LUHMES (cell line): ENCODE results near the gene GAB1.

DNA sequence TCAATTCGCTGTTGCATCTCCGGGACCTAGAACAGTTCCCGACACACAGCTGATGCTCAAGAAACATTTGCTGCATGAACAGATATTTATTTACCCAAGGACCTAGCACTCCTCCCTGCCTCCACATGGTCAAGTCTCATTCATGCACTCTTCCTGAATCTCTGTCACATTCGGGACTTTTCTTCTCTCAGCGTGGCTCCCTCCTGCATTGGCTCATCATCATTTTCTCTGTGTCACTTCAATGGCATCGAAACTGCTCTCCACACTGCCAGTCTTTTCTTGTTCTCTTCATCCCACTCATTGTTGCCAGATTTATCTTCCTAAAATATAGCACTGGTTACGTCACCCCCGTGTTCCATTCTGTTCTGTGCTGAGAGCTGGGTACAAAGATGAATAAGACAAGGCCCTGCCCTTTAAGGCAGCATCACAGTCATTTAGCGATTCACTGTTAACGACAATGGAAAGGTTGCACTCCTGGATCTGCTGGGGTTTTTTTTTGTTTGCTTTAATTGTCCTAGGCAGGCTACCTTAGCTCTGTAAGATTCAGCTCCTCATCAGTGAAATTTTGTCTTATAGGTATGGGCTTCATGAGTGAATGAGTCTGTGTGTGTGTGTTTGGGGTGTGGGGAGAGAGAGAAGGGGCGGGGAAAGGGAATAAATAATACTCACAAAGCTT lies 174.4 kb upstream of the TBC1D9 start:
- PRO-cap = no peak

DNA sequence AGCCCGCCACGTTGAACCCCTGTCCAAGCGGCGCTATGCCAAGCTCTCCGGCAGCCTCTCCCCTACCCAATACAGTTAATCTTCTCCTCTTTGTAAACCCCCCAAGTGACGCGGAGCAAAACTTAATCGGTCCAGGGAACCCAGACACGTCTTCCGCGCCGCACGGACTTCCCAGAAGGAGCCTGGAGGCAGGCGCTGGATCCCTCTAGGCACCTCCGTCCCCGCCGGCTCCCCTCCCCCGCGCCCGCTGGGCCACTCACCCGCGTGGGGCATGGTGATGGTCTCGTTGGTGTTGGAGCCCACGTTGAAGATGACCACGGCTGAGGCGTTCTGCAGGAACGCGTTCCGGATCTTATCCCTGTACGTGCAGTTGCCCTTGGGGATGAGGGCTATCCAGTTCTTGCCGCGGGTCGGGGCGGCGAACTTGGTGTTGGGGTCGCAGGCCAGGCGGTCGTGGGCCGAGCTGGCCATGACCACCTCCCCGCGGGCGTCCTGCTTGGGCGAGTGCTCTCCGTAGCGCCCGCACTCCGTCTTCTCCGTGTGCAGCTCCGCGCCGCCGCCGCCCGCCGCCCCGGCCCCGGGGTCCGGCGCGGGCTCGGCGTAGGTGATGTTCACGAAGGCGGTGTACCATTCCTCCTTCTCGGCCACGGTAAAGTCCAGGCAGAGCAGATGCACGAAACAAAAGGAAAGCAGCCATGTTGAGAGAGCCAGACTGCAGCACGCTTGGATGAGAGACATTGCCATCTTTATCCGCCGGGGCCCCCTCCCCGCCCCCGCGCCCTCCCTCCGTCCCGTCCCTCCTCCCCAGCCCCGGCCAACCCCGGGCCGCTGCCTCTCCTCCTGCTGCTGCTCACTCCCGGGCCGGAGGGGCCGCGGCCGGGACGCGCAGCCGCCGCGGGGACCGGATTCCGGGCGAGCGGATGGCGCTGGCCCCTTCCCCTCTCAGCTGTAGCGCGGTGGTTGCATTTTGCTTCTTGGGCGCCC lies 912 bp downstream of the RNF150 start:
- PRO-cap = bidirectional peak, plus-strand start at position 852 of the sequence, minus-strand start at position 748 of the sequence

- PRO-cap = no peak
Measured at GRCh38 chr4:141657881-141658456, 21.6 kb downstream of the IL15 start.

GRCh38 chr4:142128517-142128988 lies 492.2 kb downstream of the IL15 start:
- PRO-cap = no peak

GRCh38 chr4:142198516-142198888 lies 562.1 kb downstream of the IL15 start:
- PRO-cap = no peak

GRCh38 chr4:142402825-142403256 lies 443.3 kb downstream of the INPP4B start:
- PRO-cap = no peak

DNA sequence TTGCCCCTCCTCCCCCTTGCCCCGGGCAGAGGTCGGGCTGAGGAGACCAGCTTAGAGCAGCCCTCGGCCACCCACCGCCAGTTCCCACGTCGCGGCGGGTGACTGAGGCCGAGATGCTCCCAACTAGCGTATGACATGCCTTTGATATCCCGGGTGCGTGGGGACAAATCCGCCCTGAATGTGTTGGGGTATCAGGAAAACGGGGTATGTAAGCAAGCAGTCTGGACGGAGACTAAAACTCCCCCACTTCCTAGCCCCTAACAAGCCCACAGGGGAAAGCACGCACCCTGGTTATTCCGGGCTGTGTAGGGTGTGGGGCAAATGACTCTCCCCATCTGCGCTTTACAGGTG lies 963 bp upstream of the INPP4B start:
- PRO-cap = no peak

DNA sequence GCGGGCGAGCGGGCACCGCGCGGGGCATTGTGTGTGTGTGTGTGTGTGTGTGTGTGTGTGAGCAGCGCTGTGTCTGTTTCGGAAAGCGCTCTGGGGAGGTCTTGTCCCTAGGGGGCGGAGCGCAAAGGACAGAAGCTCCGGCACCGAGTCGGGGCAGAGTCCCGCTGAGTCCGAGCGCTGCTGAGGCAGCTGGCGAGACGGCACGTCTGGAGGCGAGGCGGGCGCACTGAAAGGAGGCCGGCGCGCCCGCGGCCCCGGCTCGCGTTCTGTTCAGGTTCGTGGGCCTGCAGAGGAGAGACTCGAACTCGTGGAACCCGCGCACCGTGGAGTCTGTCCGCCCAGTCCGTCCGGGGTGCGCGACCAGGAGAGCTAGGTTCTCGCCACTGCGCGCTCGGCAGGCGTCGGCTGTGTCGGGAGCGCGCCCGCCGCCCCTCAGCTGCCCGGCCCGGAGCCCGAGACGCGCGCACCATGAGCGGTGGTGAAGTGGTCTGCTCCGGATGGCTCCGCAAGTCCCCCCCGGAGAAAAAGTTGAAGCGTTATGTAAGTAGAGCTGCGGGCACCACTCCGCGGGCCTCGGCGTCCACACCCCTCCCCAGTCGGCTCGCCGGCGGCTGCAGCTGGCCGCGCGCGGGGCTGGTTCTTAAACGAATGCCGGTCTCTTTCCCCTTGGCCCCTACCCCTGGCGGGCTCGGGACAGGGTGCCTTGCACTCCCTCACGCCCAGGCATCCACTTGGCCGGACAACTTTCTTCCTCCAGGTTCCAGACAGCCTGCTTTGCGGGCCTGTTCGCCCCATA lies at the start of gene GAB1:
GAB1 (plus strand) TSS at position 156 of the 796 bp plus-strand sequence.
- PRO-cap = bidirectional peak, plus-strand start at position 155 of the sequence, minus-strand start outside the sequence

- PRO-cap = no peak
Measured at GRCh38 chr4:143358830-143359357, 22.2 kb downstream of the GAB1 start.

- PRO-cap = no peak
Measured at GRCh38 chr4:143420244-143420643, 83.6 kb downstream of the GAB1 start.

GRCh38 chr4:143700020-143700321 lies 504 bp downstream of the FREM3 start:
- PRO-cap = no peak

DNA sequence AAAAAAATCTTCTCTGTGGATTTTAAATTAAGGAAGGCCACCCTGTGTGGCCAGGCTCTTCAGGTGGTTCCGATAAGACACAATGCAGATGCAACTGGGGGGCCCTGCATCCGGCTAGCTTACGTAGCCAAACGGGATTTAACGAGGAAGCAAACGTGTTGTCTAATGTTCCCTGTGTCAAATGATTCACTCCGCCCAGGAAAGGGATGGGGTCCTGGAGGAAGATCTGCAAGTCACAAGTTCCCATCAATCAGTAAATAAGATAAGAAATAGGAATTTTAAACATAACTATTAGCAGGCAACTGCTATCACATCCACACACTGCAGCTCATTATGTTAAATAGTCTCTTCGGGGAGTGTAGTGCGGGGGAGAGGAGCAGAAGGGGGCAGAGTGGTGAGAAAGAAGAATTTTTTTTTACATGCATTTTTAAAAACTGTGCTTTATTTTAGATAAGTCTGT lies 216.5 kb upstream of the GYPA start:
- PRO-cap = no peak

GRCh38 chr4:144647596-144648551 lies 1.9 kb downstream of the HHIP start:
- PRO-cap = no peak

GRCh38 chr4:144808709-144809895 lies 163.1 kb downstream of the HHIP start:
- PRO-cap = no peak

DNA sequence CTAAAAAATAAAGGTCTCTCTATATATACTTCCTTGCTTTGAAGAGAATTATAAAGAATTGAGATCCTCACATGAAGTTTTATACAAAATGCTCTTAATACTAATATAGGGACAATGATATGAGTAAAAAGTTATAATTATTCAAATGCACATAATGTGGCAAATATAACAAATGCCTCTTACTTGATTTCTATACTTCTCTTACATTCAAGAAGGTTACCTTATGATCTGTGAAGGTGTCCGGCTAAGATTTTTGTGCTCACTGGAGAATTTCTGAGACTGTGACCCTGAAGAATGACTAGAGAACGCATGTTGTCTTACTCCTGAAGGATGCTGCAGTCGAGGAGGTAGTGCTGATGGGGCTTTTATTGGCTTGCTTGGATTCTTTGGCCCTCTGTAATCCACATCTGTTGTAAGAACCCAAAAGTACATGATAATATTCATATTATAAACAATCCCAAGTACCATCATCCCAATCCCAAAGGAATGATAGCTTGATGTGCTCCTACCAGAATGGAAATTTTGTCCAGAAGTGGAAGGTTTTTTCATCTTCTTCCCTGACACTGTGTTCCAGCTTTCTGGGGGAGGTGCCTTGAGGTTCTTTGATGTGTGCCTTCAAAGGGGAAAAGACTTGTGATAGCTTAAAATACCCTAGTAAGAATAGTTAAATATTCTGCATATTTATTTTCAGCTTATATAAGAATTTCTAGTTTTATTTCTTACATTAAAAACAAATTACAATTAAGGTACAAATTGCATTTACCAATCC lies 29.9 kb downstream of the OTUD4 start:
- PRO-cap = no peak

DNA sequence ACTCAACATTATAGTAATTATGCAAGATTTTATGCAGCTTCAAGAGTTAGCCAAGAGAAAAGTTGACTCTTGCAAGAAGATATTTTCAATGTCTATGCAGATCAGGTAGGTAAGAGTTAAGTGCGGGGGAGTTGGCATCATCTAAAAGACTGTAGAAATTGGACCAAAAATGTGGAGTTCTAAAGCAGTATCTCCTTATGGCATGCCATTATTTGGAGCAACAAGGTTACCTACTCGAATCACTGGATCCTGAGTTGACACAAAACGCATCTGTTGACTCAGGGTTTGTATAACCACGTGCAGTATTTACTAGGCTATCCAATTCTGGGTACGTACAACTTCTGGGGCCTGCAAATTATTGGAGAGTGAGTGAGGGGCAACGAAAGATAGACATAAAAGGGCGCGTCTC lies 662 bp upstream of the SMAD1 start:
- PRO-cap = unidirectional peak, plus-strand start at position 320 of the sequence

DNA sequence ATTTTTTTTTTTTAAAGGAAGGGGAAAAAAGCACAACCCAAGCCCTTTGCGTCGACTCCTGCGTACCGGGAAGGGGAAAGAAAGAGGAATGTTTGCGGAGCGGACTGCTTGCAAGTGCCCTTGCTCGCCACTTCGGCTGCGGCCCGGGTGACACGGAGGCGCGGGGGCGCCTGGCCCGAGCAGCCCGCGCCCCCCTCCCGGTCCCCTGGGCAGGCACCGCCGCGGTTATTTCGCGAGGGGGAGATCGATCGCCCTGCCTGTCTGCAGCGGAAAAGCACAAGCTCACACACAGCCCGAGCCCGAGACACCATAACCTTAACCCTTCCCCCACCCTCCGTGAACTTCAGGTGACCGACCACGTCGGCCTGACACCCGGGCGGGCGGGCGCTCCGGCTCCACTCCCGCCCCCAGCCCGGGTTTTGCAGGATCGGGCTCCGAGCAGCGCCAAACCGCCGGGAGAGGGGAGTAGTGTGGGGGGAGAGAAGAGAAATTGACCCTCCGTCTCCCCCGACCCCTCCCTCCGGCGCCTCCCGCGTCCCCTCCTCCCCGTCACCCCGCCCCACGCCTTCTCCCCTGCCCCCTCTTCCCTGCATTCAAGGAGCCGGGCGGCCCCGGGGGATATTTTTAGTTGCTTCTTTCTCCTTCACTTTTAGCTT lies 2.1 kb downstream of the ZNF827 start:
- PRO-cap = bidirectional peak, plus-strand start outside the sequence, minus-strand start at position 473 of the sequence

GRCh38 chr4:146349765-146350297 lies 135.5 kb downstream of the REELD1 start:
- PRO-cap = no peak

GRCh38 chr4:147158034-147158824 lies 212.6 kb upstream of the TTC29 start:
- PRO-cap = no peak

DNA sequence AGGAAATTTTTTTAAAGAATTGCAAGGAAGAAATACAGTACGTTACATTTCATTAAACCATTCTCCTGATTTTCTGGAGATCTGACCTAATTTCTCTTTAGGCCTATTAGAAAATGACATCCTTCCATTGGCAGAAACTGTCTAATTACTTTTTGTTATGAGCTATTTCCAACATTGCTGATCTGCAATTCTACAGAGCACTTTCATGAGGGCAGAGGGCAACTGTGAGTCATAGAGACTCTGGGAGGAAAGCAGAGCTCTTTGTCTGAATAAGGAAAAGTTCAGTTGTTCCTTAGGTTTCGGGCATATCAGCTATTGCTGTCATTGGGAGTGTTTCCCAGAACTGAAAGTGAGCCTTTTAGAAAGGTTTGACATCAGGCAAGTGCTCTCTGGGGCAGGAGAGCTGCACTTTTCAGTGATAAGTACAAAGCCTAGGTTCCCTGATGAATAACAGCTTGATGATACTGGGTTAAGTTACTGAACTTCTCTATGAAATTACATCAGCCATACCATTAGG lies 119.2 kb upstream of the EDNRA start:
- PRO-cap = no peak